Spinal cord (tissue), 3 donors: ENCODE measurements around a stretch of chr17.

- PRO-cap: no peak
- RAMPAGE, long total RNA: no peak
These were observed 6.6 kb downstream of the CRK start for GRCh38 chr17:1449538-1449737.

- PRO-cap: no peak
- RAMPAGE, long total RNA: no peak
These were observed 6.5 kb downstream of the MYO1C start for GRCh38 chr17:1485900-1486390.

GRCh38 chr17:1487798-1488935 lies 4.3 kb downstream of the MYO1C start:
- PRO-cap: no peak
- RAMPAGE, long total RNA: no peak

- PRO-cap: no peak
- RAMPAGE, long total RNA: no peak
These were observed 9.7 kb downstream of the INPP5K start for GRCh38 chr17:1506559-1507334.

DNA sequence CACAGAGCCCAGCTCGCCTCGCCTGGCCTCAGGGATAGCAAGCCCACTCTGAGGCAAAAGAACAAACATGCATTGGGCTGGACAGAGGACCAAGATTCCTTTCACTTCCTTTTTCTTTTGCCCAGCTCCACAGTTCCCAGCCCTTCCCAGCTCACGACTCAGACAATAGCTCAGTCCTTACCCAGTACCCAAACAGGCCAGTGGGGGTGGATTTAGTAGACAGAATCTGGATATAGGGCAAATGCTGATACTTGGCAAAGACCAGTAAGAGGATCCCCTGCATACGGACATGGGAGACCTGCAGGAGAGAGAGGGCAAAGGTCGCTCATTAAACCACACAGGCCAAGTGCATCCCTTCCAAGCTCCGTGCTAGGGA lies 6.9 kb downstream of the INPP5K start:
- PRO-cap: no peak
- RAMPAGE, long total RNA: no peak

DNA sequence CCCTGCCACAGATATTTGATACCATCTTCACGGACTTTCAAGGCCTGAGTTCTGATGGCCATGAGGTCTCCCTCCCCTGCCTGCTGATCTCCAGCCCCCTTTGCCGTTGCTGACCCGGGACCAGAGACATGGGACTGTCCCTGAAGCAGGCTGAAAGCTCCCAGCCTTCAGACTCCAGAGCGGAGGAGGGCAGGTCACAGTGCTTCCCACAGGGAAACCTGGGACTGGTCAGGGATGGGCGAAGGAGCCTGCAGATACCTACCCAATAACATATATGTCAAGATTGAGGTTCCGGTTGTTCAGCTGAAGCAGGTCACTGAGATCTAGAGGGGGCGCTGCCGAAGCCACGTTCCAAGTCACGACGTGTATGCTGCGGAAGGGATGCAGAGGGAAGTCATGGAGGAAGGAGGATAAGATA lies 2.8 kb downstream of the INPP5K start:
- PRO-cap: no peak
- RAMPAGE, long total RNA: no peak

DNA sequence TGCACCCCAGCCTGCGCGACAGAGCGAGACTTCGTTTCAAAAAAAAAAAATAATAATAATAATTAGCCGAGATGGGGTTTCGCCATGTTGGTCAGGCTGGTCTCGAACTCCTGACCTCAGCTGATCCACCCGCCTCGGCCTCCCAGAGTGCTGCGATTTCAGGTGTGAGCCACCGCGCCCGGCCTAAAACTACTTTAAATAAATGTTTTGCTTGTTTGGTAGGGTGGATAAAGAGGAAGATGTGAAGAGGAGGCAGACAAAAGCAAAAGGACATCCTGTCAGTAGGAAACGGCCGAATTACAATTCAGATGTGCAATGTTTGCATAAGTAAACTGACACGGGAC lies 1.1 kb upstream of the INPP5K start:
- PRO-cap: no peak
- RAMPAGE, long total RNA: no peak

DNA sequence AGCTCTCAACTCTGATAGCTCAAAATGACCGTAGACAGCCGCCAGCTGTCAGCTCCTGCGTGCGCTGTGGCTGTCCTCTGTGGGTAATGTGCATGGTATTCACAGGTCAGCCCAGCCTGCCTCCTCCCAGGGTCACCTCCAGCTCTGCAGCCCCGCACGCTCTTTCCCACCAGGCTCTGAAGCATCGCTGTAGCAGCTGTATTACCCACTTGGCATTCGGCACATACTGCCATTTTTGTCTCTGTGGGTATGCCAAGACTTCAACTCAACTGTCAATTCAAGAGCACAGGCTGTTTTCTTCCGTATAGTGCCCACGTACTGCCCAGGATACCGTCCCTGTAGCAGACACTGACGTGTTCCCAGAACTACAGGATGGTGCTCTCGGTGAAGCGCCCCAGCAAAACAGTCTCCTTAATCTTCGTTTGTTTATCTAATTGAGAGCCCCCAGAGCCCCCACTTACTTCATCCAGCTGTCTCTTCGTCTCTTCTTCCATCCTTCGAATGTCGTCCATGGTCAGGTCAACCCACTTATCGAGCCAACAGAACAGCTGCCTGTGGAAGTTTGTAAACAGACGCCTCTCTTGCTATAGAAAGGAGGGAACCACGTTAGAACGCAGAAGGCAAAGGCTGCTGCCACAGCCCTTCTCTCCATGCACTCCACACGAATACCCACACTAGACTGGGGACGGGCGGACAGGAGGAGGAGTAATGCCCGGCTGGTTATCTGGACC lies 17.4 kb upstream of the INPP5K start:
- PRO-cap: no peak
- RAMPAGE, long total RNA: no peak

DNA sequence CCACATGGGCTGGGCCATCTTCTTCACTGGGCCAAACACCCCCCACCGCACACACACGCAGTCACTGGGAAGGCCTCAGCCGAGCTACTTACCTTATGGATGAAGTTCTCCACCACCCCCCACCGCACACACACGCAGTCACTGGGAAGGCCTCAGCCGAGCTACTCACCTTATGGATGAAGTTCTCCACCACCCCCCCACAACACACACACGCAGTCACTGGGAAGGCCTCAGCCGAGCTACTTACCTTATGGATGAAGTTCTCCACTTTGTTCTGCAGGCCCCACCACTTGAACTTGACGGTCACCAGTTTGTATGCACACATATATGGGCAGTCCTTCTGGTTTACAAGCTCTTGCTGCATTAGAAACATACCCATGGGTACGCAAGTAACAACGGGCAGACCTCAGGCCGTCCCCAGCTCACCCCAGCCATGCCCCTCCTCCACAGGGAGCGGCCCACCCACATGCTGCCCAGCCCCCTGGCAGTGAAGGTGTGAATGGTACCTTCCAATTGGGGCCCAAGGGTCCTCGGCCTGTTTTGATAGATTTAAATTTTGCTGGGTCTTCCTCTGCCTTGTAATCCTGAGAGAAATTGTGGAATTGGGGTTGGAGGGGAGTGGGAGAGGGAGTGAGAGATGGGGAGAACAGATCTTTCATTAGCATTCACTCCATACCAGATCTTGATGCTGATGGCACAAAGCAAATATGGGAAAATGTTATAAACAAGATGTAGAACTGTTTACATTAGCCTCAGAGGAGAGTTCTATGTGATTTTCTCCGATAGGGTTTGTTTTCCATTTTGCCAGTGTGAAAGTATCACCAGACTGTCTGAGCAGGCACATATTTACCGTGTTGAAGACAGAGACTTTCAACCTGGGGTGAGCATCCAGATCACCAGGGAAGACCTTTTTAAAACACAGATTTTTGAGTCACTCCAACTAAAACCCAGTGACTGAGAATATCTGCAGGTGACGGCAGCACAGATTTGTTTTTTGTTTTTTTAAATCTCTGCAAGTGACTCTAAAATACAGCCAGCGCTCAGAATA lies 18.8 kb upstream of the INPP5K start:
- PRO-cap: no peak
- RAMPAGE, long total RNA: no peak

DNA sequence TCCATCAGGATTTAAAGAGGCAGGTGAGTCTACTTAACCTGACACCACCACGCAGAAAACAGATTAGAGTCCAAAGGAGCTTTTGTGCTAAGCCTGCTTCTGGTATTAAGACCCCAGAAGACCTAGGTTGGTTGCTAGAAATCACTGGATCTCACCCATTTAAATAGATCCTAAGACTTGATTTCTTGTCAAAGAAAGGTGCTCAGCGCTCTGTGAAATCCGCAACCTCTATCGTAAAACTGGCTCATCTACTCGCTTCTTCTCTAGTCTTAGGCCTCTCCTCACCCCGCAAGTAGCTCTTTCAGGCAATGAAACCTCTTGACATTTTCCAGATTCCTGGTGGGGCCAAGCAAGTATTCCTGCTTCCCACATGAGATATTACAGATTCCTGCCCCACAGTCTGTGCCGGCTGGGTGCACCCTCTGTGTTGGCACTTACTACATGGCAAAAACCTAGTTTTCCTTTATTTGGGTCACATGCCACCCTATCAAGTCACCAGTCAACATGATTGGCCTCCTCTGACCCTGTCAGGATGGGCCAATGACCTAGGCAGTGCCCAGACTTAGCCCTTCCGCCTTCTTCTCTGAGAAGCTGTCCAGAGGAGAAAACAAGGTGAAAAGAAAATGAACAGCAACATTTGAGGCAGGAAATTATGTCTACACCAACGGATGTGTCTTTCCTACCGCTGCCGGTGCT lies 8.9 kb downstream of the PITPNA start:
- PRO-cap: no peak
- RAMPAGE, long total RNA: no peak

DNA sequence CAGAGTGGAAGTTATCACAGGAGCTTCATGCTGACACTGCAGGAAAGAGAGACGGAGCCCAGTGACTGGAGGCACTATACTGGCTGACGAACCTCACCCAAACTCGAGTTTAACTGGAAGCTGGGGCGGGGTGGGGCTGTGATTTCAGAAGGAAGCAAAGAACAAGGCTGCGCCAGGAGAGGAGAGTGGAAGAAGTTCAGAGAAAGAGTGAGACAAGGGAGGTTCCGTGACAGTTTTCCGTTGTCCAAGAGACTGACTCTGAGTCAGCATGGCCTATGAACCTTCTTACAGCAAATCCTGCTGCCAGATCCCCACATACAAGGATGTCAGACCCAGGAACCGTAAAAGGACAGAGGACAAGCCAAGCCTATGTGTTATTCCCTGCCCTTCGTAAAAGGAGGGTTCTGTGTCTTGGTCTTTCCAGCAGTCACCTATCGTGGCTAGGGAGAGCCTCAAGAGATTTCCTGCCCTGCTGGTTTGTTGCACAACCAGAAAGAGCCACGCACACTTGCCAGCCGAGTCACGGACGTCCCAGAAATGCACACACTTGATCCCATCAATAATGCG lies 5.1 kb downstream of the PITPNA start:
- PRO-cap: no peak
- RAMPAGE, long total RNA: no peak

DNA sequence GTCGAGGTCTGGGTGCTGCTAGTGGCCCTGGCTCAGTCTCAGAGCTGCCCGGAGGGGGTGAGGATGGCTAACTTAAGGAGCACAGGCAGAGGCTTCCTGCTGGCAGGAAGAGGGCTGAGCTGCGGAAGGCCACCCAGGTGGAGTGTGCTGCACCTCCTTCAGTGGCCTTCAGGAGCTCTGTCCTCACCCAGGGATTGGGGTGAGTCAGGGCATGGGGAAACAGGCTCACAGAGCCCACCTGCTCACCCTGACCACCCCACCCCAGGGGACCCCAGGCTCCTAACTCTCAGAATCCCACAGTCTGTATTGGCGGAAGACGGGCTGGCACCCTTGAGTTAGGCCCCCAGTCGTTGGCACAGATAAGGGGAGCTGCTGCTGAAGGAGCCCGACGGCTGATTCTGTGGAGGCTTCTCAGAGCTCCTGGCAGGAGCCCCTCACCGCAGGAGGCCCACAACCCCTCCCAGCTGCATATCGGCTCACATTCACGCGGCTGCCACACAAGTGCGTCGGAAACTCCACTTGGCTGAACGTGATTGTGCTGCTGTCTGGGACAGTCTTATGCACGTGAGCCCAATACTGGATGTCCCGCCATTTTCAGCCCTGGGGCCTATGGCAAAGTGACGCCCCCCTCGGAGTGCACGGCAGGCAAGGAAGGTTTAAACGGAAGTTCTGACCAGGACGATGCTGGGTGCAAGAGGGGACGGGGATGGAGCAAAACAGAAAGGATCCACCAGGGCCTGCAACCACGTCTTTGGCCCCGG lies 8.6 kb upstream of the PITPNA start:
- PRO-cap: no peak
- RAMPAGE, long total RNA: no peak

DNA sequence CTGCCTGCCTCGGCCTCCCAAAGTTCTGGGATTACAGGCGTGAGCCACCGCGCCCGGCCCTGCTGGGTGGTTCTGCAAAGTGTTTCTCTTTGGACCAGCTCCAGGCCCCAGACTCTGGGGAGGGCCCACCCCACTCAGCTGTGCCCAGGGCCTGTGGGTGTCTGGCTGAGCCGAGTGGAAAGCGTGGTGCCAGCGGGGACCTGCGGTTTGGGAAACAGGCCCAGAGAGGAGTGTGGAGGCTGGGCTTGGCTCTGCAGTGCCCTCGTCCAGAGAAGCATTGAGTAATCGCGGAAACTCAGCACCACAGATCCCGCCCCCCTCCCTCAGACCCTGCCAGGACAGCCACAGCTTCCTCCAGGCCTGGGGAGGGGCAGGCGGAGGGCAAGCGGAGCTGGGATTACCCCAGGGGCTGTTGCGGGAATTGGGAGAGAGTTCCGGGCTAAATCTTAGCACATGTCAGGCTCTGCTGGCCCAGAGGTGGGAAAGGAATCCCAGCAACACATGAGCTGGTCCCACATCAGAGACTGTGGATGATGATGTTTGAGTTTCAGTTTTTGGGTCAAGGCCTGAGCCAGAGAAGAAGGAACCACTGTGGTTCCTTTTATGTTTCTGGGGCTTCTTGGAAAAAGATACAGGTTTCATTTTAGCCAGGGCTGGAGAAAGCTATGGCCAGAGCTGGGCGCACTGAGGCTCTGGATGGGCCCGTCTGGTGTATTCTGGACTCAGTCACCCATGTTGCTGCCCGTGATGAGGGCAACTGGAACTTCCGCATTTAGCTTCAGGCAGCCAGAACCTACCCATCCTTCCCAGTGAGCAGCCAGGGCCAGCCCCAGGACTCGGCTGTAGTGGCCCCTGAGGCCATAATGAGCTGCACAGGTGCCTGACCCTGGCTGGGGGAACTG lies 14.8 kb upstream of the PITPNA start:
- PRO-cap: no peak
- RAMPAGE, long total RNA: no peak

GRCh38 chr17:1605595-1606112 lies 23.0 kb downstream of the SLC43A2 start:
- PRO-cap: no peak
- RAMPAGE, long total RNA: no peak

DNA sequence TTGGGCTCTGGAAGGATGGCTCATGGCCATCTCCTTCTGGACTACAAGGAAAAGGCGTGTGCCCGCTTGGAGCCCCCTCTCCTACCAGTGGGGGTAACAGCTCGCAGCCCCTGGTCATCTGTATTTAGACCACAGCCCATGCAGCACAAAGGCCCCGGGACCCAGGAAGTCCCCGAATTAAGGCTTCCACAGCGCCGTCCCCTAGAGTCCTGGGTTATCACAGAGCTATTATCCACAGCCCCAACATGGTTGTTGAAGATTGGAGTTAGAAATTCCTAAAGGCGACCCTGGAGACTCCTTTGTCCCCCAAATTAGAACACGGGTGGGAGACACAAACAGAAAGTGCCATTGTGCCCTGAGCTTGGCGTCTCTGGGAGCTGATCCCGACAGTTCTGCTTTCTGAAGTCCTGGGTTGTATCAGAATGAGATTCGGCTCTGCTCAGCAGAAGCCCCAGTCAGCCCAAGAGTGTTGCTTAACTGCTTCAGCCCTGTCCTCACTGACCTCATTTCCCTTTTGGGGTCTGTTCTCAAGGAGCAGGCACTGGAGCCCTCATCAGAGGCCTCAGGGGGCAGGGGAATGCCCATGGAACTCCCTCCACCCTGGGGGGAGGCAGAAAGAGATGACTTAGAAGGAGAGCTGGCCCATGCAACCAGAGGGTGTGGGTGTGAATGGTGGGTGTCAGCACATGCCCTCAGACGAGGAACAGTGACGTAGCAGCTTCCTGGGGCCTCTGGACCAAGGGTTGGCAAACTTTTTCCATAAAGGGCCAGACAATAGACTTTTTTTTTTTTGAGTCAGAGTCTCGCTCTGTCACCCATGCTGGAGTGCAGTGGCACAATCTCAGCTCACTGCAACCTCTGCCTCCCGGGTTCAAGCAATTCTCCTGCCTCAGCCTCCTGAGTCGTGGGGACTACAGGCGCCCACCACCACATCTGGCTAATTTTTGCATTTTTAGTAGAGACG lies 21.4 kb downstream of the SLC43A2 start:
- PRO-cap: no peak
- RAMPAGE, long total RNA: no peak

GRCh38 chr17:1656283-1656847 lies 6.7 kb upstream of the RILP start:
- PRO-cap: no peak
- RAMPAGE, long total RNA: no peak

- PRO-cap: no peak
- RAMPAGE, long total RNA: no peak
These were observed 2.5 kb upstream of the TLCD2 start for GRCh38 chr17:1712561-1713095.

GRCh38 chr17:1713687-1714027 lies 3.5 kb upstream of the TLCD2 start:
- PRO-cap: no peak
- RAMPAGE, long total RNA: no peak

- PRO-cap: no peak
- RAMPAGE, long total RNA: no peak
These were observed 2.5 kb upstream of the WDR81 start for GRCh38 chr17:1721967-1722445.

DNA sequence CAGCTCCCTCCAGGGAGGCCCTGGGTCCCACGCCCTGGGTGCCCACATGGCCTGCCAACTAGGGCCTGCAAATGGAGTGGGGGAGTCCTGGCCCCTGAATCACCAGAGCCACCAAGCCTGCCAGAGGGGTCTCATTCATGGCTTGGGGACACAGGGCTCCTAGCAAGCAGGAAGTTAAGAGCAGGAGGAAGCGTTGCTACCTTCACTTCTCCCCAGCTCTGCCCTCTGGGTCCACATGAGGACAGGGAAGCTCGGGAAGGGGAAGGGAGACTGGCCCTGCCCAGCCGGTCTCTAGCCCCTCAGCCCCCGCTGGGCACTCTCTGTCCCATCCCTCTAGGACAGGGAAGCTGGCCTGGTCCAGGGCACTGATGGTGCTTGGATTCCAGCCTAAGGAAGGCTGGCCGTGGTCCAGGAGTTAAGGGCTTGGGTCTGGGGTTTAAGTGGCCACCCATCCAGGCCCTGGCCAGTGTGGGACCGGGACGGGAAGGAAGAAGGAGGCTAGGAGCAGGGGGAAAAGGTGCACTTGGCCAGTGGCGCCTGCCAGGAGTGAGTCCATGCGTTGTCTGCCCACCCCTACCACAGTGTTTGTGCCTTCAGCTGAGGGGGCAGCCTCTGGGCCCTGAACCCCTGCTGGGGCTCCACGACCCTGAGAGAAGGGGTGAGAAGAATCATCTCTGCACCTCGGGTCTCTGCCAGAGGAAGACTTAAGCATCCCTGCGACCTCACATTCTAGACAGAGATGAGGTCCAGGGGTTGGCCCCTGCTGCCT lies 4.7 kb upstream of the SERPINF2 start:
- PRO-cap: no peak
- RAMPAGE, long total RNA: no peak